ENCODE measurements around the gene PADI3.

DNA sequence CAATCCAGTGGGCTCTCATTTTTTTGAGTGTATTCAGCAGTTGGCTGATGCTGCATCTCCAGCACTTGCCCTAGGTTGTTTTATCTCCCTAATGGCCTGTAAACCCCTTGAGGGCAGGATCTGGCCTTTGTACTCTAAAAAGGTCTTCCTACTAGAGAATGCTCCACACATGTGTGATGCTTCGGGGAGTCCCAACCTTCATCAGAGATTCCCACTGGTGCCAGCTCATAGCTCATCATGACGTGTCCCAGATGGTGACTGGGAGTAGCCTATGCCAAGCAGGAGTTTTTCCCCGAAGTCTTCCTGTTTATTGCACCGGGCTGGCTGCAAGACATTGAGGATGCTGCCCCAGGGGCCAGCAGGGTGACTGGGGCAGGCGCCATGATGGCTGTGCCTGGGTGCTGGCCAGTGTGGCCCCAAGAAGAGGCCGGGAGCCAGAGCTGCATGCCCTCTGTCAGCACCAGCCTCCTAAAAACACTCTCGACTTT is 157.6 kb upstream of the CROCC start:
- PRO-cap, 2 experiments: no peak in any of the 2 experiments

DNA sequence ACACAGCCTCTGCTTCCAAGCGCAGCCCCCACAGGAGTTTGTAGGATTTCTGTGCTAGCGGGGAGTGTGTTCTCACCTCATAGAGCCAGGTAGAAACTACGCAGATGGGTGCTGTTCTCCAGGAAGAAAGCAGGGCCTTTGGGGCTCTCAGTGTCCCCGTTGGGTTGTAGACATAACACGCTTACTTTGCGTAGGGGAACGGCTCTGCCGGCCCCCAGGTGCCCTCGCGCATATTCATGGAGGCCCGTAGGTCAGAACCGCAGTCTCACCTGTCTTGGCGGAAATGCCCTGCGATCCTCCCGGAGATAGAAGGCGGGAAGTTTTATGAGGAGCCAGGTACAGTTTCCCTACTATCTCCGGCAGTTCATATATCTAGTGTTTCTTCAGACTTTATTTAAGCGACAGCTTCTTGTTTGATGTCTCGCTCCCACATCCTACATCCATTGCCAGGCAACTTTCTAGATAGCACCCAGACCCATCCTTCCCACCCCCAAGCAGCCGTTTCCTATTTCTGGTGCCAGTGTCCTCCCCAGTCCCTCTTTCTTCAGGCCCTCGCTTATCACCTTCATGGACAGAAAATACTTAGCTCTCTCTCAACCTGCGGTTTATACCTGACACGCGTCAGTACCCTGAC is 25.1 kb upstream of the CROCC start:
- PRO-cap, 2 experiments: peak in 2 of 2 experiments; most common plus-strand start position 97 of the sequence (in 2)

DNA sequence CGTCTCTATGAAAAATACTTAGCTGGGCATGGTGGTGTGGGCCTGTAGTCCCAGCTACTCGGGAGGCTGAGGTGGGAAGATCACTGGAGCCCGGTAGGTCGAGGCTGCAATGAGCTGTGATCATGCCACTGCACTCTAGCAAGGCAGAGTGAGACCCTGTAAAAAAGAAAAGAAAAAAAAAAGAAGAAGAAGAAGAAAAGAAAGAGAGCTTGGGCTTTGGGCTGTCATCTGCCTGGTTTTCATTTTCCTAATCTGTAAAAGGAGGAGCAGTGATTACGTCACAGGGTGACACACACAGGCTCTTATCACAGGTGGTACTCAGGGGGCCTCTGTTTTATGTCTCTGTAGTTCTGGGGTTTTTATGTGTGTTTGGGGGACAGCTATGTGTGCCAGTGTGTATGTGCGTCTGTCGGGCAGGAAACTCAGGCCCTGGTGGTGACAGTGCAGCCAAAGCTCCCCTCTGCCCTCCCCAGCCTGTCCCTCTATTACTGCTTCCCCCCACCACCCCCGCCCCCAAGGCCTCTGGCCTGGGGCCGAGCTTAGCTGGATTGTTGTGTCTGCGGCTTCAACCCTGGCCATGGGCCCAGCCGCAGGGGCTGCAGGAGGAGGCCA is 13.4 kb downstream of the MFAP2 start:
- PRO-cap, 2 experiments: no peak in any of the 2 experiments

GRCh38 chr1:17113166-17113602 is 6.1 kb downstream of the PADI2 start:
- PRO-cap, 2 experiments: peak in 2 of 2 experiments; most common minus-strand start chr1:17113314 (in 1)

DNA sequence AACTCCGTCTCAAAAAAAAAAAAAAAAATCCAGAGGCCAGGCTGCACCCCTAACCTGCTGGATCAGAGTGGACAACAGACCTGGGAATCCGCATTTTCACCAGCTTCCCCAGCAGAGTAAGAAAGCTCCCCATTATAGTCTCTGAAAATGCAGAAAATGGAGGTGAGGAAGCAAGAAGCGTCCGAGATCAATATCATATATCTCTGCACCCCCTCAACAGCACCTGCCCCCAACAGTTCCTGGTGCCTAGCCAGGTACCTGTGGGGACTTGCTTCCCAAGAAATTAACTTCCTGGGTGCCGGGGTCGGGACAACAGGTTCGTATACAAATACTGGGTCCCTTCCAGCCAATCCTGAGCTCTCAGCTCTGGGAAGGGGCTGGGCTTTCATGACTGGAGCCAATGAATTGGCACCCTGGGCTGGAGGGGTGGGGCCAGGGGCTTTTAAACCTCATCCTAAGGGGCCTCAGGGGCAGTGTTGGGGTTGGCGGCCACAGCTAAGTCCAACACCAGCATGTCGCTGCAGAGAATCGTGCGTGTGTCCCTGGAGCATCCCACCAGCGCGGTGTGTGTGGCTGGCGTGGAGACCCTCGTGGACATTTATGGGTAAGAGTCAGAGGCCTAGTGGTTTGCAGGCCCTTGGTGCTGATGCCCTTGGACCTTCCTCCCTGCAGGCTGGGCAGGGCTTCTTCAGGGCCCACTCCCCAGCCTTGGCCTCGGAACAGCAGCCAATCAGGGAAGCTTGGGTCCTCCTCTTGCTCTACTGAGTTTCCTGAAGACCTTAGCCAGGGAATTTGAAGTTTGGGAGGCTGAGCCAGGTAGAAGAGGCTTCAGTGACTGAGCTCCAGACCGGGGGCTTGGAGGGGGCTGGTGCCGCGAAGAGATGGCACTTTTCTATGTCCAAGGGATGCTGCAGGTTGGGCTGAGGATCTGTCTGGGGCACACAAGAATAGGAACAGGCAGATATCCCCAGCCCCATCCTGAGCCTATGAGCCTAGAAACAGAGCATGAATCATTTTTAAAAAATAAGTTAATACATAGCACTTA is at the start of gene PADI3:
TSS of gene PADI3 (plus strand) at position 473 of the 1,045 bp plus-strand sequence.
- PRO-cap, 2 experiments: no peak in any of the 2 experiments

GRCh38 chr1:17350153-17350704 is 21.8 kb upstream of the PADI6 start:
- PRO-cap, 2 experiments: no peak in any of the 2 experiments

- PRO-cap, 2 experiments: peak in 1 of 2 experiments; most common minus-strand start chr1:17412133 (in 1)
Measured at GRCh38 chr1:17411915-17412677, 27.4 kb downstream of the RCC2 start.

GRCh38 chr1:17425971-17426879 is 13.3 kb downstream of the RCC2 start:
- PRO-cap, 2 experiments: peak in 2 of 2 experiments; most common minus-strand start chr1:17426159 (in 1)

DNA sequence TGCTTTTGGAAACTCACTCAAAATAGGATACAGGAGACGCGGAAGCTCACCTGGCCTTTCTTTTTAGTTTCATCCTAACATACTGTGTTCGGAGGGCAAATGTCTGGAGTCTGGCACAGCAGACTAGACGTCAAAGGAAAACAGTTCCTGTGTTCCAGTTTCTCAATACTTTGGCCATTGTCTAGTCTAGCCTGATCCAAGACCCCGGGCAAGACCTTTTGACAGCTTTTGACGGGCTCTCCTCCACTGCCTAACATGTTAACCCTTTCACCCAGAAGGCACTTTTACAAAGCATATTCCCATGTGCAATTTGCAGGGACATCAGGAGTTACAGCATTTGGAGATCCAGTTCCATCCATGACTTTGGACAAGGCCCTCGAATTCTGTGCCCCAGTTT is 2.7 kb downstream of the RCC2 start:
- PRO-cap, 2 experiments: no peak in any of the 2 experiments

DNA sequence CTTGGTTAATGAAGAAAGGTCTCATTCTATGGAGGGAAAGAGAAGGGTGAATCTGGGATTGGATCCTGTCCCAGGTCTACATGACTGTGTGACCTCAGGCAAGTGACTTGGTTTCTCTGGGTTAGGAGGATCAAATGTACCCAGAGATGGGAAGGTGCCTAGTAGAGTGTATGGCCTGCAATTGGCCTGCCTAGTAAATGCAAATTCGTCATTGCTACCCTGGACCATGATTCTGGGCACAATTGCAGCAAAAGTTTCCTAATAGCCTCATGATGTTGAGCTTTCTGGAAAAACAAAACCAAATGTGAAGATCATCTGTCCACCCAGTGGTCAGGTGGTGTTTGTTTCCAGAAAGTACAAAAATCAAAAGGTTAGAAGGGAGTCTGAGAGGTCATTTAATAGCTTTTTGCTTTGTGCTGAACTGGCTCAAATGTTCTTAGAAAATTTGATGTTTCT is 49.9 kb upstream of the RCC2 start:
- PRO-cap, 2 experiments: no peak in any of the 2 experiments

- PRO-cap, 2 experiments: peak in 1 of 2 experiments; most common minus-strand start chr1:17569830 (in 1)
Measured at GRCh38 chr1:17569445-17570345, 30.2 kb downstream of the ARHGEF10L start.

GRCh38 chr1:18109608-18110849 is 2.4 kb downstream of the IGSF21 start:
- PRO-cap, 2 experiments: no peak in any of the 2 experiments

DNA sequence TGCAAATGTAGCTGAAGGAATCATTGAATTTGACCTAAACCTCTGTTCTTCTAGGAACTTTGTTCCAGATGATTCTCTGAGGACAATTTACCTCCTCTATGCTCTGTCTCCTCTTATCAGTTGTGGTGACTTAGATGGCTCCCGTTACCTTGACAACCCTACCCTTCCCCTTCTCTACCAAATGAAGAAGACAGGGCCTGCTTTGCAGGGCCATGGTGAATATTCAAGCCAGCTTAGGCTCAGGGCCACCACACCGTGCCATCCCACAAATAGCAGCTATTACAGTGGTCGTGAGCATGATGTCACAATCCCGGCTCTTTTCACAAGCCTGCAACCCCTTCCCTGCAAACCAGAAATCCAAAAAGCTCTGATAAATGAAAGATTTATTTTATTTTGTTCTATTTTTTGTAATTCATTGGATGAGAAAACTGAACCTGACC is 157.1 kb downstream of the IGSF21 start:
- PRO-cap, 2 experiments: no peak in any of the 2 experiments

DNA sequence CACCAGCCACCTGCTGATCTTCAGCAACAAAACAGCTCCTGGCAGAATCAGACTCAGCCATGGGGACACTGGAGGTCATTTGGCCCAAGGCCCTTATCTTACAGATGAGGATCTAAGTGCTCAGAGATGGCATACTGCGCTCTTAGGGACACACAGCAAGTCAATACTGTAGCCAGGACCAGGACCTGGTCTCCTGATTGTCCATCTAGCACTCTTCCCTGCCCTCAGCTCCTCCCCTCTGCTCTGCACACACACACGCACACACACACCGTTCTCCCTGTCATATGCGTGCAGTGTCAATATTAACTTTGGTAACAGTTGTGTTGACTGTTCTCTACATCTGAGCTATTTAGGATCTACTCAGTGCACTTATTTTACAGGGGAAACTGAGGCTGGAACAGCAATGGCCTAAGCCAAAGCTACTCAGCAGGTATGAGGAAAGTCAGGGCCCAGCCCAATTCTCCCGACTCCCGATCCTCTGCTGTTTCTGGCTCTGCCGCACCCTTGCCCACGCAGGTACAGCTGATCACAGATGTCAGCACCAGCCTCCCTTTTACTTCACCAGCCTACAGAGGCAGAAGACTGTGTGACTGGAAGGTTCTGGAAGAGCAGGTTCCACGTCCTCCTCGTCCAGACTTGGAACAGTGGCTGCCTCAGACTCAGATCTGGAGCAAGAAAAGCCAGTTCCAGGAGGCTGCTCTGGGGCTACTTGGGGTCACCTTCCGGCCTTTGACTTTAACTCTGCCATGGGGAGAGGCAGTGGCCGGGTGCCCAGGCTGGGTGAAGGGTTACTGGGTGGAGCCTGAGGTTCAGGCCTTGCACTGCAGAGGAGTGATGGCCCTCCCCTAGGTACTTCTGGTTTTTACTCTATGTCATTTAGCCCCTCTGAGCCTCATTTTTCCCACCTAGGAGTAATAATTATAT is 16.2 kb upstream of the KLHDC7A start:
- PRO-cap, 2 experiments: no peak in any of the 2 experiments

- PRO-cap, 2 experiments: no peak in any of the 2 experiments
Measured at GRCh38 chr1:18481240-18481417, 399 bp downstream of the KLHDC7A start.

GRCh38 chr1:18481418-18481764 is 661 bp downstream of the KLHDC7A start:
- PRO-cap, 2 experiments: no peak in any of the 2 experiments

GRCh38 chr1:18607530-18607792 is 23.2 kb upstream of the PAX7 start:
- PRO-cap, 2 experiments: no peak in any of the 2 experiments

- PRO-cap, 2 experiments: no peak in any of the 2 experiments
Measured at GRCh38 chr1:18733557-18733941, 102.9 kb downstream of the PAX7 start.

- PRO-cap, 2 experiments: peak in 1 of 2 experiments; most common minus-strand start chr1:18905778 (in 1)
Measured at GRCh38 chr1:18905600-18906424, 3.5 kb upstream of the ALDH4A1 start.

- PRO-cap, 2 experiments: no peak in any of the 2 experiments
Measured at GRCh38 chr1:18941214-18941826, 15.2 kb downstream of the IFFO2 start.

Data from monocyte (primary cell).